Ishikawa (cell line): ENCODE measurements around the genes UBE2E1 and NGLY1.

- RRBS, result no CpG with 5 or more reads among the region's 8 CpGs
Observed at GRCh38 chr3:23659256-23659619, 146.5 kb upstream of the UBE2E1 start.

GRCh38 chr3:23805242-23806417, at the start of gene UBE2E1:
Gene UBE2E1, plus strand, starts transcription at chr3:23805955.
- RRBS, result 3% methylated on average over 26 of the region's 78 CpGs

- RRBS, result 1% methylated on average over 49 of the region's 83 CpGs
Observed at GRCh38 chr3:23810234-23811292, 4.8 kb downstream of the UBE2E1 start.

DNA sequence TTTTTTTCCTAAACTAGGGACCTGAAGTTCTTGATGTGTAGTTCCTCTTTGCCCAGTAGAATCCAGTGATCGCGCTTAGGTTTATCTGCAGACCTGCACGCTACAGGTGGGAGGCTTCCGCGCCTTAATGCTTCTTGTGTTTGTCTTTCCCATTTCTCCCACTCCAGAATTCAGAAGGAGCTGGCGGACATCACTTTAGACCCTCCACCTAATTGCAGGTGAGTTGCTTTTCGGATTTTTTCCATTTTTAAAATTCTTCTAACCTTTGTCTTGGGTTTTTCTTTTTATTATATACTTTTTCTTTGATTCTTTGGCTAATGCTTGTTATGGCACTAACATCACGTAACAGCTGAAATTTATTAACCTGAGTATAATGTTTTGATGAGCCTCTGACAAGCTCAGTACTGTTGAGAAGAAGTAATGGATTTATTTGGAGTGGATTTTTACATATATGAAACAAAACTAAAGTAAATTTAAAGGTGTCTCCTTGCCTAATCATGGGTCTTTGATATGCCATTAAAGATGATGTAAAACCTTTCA, 5.6 kb downstream of the UBE2E1 start:
- RRBS, result no CpG with 5 or more reads among the region's 8 CpGs

DNA sequence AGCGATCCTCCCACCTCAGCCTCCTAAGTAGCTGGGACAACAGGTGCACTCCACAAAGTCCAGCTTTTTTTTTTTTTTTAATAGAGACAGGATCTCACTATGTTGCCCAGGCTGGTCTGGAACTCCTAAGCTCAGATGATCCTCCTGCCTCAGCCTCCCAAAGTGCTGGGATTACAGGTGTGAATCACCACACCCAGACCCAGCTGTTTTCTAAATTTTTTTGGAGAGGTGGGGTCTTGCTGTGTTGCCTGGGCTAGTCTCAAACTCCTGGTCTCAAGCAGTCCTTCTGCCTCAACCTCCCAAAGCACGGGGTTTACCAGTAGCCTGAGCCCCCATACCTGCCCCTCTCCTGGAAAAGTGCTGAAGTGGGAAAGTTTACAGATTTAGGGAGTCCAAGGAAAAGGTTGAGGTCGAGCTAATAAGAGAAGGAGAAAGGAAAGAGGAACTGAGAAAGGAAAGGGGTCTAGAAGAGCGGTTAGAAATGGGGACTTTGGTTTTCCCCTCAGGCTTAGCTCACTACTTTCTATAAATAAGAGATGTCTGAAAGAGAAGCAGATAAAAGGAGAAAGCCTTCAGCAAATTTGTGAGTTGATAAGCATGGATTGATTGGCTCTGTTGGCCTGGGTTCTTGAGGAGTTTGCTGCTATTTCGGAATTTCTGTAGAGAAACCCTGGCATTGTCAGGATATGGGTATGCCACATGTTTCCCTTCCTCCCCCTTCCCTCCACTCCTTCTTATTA, 23.7 kb downstream of the UBE2E1 start:
- RRBS, result no CpG with 5 or more reads among the region's 5 CpGs

- RRBS, result no CpG with 5 or more reads among the region's 7 CpGs
Observed at GRCh38 chr3:24373085-24373812, 121.4 kb downstream of the THRB start.

- RRBS, result 1% methylated on average over 13 of the region's 25 CpGs
Observed at GRCh38 chr3:24494193-24494559, 474 bp downstream of the THRB start.

GRCh38 chr3:25038764-25039408, 389.2 kb upstream of the RARB start:
- RRBS, result no CpG with 5 or more reads among the region's 5 CpGs

- RRBS, result no CpG with 5 or more reads among the region's 4 CpGs
Observed at GRCh38 chr3:25155702-25156578, 272.1 kb upstream of the RARB start.

DNA sequence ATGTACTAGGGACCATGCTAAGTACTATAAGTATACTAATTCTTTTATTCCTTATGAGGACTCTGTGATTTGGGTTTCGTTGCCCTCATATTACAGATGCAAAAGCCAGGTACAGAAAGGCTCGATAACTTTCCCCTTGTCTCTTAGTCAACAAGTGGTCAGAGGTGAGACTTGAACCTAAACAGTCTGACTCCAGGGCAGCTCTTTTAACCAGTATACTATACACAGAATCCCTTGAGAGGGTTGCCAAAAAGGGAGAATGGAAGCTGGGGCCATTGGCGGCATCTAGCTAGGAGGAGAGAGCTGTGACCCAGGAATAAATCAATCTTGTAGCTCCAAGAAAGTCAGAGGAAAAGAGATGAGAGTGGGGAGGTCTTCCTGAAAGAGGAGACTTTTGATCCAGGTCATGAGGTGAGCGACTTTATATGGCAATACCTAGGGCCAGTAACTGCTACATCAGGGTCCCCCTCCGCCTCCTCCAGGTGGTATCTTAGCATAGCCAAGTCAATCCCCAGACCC, 92.3 kb downstream of the TOP2B start:
- RRBS, result no CpG with 5 or more reads among the region's 5 CpGs

- RRBS, result no CpG with 5 or more reads among the region's 14 CpGs
Observed at GRCh38 chr3:25663366-25663771, 1.3 kb downstream of the TOP2B start.

- RRBS, result 1% methylated on average over 28 of the region's 72 CpGs
Observed at GRCh38 chr3:25782520-25783531, at the start of gene NGLY1. Gene NGLY1, minus strand, starts transcription at chr3:25783443.

DNA sequence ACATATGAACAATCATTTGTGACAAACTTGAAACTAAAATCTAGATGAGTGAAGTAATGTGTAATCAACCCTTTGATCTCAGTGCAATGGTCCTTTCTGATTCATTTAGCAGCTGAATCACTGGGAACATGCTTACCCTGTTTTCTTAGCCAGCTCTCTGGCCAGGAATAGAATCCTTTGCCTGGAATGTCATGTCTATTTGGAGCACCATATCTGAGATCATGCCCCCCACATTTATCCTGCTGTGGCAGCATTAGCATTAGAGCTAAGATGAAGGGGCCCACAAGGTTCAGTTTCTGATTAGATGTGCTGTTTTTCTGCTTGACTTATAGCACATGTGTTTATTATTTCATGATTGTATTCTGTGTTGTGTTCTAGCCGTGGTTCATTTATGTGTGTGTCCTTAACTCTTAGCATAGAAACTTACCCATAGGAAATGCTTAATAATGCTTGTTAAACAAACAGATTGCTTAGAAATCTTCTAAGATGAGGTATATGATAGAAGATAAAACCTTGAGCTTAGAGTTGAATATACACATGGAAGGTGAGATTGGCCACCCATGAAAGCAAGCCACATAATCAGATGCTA, 309.9 kb downstream of the OXSM start:
- RRBS, result no CpG with 5 or more reads among the region's 1 CpG

- RRBS, result no CpG with 5 or more reads among the region's 6 CpGs
Observed at GRCh38 chr3:27435192-27436057, 48.8 kb downstream of the SLC4A7 start.

DNA sequence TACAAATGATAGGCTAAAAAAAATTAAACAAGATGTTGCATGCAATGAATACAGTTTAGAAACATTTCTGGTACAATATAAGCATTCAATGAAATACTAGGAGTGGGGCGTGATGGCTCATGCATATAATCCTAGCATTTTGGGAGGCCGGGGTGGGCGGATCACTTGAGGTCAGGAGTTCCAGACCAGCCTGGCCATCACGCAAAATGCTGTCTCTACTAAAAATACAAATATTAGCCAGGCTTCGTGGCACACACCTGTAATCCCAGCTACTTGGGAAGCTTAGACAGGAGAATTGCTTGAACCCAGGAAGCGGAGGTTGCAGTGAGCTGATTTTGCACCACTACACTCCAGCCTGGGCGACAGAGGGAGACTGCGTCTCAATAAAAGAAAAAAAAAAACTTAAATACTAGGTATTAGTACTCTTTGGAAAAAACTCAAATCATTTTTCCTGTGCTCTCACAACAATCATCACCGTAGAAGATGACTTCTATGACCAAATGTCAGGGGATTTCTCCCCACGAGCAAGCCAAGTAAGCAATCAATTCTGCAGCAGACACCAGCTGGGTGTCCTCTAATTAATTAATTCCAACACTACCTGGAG, 15.4 kb downstream of the SLC4A7 start:
- RRBS, result no CpG with 5 or more reads among the region's 10 CpGs

DNA sequence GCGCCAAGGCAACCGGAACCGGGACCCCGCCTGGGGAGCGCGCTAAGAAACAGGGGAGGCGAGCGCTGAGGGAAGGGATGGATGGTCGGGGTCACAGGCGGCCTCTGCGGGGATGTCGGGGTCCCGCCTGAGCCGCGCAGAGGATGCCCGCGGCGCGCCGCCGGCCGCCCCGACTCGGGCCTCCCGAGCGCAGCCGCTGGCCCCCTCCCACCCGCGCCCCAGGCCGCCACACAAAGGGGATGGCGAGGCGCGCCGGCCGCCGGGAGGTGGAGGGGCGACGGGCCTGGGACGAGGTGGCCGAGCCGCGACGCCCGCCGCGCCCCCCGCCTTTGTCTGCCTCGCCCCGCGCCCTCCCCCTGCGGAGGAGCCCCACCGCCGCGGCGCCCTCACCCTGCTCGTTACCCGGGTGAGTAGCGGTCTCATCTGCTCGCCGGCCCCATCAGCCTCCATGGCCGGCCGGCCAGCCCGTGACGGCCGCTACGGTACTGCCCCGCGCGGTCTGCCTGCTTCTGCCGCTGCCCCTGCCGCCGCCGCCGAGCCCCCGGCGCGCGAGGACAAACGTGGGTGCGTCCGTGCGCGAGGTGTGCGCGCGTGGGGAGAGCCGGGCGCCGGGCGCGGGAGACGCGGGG, 393 bp downstream of the SLC4A7 start:
- RRBS, result 3% methylated on average over 41 of the region's 93 CpGs

DNA sequence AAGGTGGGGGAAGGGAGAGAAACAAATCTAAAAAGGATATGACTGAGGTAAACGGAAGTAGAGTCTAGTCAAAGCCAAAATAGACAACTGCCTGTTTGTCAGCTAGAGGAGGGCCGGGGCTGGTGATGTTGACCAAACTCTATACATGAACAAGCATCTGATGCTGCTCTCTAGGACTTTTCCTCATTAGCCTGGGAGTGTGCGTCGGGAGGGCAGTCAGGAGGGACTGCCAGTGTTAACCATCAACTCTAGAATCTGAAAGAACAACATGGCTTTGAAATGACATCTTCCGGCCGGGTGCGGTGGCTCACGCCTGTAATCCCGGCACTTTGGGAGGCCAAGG, 50.2 kb upstream of the SLC4A7 start:
- RRBS, result no CpG with 5 or more reads among the region's 9 CpGs

GRCh38 chr3:27719310-27719761, 2.8 kb downstream of the EOMES start:
- RRBS, result no CpG with 5 or more reads among the region's 4 CpGs

DNA sequence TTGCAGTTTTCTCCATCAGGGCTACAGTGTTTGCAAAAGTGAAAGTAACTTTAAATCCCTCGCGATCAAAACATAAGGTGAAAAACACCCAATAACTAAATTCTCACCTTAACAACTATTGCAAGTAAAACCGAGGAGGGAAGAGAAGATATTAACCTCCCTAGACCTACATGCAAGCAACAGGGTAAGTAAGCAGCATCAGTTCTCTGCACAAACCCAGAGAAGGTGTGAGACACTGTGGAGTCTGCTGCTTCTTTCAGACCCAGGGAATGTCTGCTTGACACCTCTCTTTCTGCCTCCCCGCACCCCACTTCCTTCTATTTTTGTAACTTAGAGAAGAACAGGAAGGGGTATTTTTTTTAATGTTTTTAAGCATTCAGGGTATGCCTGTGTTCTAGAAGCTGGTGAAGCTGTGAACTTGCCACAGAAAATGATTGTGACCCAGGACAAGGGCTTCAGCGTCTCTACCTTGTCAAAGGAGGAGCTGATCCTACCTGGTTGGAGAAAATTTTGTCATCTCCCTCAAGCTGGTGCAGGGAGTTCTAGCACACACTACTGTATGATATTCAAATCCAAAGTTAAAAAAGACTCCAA, 159.3 kb upstream of the EOMES start:
- RRBS, result no CpG with 5 or more reads among the region's 5 CpGs

GRCh38 chr3:28136812-28137228, 104.6 kb upstream of the CMC1 start:
- RRBS, result no CpG with 5 or more reads among the region's 1 CpG